ENCODE measurements around a stretch of chr3.

DNA sequence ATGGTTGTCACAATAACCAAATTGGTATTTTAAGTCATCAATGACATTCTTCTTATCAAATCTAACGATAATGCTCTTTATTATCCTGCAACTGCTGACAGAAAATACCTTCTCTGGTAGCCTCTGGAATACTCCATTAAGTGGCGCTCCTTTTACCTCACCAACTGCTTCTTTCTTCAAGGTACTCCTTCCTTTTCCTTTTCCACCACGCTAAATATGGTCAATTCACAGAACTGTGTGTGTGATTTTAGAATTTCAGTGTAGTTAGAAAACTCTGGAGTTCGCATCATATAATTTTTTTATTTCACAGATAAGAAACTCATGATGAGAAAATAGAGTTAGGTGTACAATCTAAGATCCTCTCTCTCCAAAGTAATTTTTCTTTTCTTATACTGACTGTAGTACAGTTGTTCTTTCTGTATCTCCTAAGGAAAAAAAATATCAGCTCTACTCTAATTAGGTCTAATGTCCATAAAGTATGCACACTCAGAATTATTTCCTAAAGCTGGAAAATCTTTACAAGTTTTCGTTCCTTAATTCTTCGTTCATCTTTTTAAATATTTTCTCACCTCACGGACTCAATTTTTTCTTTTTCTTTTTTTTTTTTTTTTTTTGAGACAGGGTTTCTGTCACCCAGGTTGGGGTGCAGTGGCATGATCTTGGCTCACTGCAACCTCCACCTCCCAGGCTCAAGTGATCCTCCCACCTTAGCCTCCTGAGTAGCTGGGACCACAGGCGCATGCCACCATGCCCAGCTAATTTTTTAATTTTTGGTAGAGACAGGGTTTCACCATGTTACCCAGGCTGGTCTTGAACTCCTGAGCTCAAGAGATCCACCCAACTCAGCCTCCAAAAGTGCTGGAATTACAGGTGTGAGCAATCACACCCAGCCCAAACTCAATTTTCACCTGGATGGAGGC, 99.4 kb downstream of the FAIM start:
- PRO-cap, result no peak
- RAMPAGE, long total RNA, result no peak

DNA sequence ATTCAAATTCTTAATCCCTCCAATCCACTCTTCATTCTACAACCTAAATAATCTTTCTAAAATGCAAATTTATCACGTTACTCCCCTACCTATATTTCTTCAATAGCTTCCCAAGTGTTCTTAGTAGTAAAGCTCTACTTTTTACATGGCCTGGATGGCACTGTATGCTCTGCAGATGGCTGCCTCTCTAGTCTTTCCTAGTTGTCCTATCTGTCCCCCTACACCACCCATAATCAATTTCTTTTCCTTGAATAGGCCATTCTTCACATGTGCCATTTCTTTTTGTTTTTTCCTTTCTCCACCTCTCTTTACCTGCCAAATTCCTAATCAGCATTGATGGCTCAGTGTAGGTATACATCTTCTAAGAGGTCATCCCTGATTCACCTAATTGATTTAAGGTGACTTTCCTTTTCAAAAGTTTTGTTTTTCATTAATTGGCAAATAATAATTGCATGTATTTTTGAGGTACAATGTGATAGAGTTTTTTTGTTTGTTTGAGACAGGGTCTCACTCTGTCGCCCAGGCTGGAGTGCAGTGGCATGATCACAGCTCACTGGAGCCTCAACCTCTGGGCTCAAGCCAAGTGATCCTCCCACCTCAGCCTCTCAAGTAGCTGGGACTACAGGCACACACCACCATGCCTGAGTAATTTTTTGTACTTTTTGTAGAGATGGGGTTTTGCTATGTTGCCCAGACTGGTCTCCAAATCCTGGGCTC, 85.2 kb downstream of the PIK3CB start:
- PRO-cap, result no peak
- RAMPAGE, long total RNA, result no peak

- PRO-cap, result unidirectional peak, plus-strand start at chr3:138845252; bidirectional peak, plus-strand start at chr3:138845450, minus-strand start at chr3:138845482
- RAMPAGE, long total RNA, result no peak
These were observed 10.4 kb upstream of the PIK3CB start for GRCh38 chr3:138845031-138845550.

GRCh38 chr3:138935618-138936645, 11.0 kb downstream of the FOXL2 start:
- PRO-cap, result unidirectional peak, plus-strand start at chr3:138935834; unidirectional peak, plus-strand start at chr3:138935926; bidirectional peak, plus-strand start at chr3:138936503, minus-strand start at chr3:138936329
- RAMPAGE, long total RNA, result no peak

DNA sequence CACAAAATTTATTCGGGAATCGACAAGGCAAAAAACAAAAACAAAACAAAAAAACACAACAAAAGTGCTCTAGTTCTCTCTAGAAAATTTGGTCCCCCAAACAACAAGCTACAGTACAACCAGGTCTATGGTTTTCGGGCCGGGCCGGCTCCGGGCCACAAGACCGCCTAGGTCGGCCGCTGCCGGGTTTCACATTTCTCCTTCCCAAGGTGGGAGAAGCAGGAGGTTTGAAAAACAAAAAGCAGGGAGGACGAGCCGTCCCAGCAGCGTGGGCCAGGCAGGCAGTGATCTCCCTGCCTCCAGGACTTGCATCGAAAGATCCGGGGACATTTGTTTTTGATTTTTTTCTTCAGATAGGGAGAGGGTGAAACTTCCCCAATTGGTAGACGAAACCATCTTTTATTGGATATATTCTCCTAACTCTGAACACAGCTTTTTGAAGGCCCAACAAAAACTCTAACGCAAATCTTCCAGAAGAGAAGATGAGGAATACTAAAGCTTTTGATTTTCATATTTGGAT, 2.6 kb downstream of the FOXL2 start:
- PRO-cap, result no peak
- RAMPAGE, long total RNA, result no peak

DNA sequence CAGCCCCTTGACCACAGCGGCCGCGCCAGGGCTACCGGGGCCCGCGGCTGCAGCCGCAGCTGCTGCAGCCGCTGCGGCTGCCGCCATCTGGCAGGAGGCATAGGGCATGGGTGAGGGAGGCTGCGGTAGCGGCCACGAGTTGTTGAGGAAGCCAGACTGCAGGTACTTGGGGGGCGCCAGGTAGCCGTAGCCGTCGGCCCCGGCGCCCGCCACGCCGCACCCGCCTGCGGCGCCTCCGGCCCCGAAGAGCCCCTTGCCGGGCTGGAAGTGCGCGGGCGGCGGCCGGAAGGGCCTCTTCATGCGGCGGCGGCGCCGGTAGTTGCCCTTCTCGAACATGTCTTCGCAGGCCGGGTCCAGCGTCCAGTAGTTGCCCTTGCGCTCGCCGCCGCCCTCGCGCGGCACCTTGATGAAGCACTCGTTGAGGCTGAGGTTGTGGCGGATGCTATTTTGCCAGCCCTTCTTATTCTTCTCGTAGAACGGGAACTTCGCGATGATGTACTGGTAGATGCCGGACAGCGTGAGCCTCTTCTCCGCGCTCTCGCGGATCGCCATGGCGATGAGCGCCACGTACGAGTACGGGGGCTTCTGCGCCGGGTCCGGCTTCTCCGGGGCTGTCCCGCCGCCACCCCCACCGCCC, 840 bp downstream of the FOXL2 start:
- PRO-cap, result bidirectional peak, plus-strand start at position 482 of the sequence, minus-strand start at position 263 of the sequence
- RAMPAGE, long total RNA, result no peak

- PRO-cap, result no peak
- RAMPAGE, long total RNA, result no peak
These were observed 29.6 kb upstream of the RBP2 start for GRCh38 chr3:139505918-139506390.

GRCh38 chr3:139538722-139539204, 779 bp downstream of the RBP1 start:
- PRO-cap, result bidirectional peak, plus-strand start at chr3:139539011, minus-strand start at chr3:139538916
- RAMPAGE, long total RNA, result no peak

DNA sequence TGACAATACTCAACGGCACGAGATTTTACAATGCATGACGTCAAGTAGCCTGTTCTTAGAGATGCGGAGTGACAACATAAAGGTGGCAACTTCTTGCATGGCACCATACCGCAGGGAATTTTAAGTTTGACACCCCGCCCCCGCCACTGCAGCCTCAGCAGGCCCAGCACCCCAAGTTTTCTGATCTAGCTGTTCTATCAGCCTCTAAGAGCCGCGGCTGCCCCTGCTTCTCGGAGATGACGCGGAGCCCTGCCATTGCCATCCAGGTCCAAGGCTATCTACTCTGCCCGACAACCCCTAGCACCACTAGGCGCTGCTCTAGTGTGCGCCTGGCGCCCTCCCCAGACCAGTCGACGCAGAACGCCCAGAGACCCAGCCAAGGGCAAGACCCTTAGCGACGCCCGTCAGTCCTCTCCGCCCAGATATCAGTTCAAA, 591 bp upstream of the CLSTN2 start:
- PRO-cap, result bidirectional peak, plus-strand start at position 321 of the sequence, minus-strand start at position 280 of the sequence
- RAMPAGE, long total RNA, result no peak

DNA sequence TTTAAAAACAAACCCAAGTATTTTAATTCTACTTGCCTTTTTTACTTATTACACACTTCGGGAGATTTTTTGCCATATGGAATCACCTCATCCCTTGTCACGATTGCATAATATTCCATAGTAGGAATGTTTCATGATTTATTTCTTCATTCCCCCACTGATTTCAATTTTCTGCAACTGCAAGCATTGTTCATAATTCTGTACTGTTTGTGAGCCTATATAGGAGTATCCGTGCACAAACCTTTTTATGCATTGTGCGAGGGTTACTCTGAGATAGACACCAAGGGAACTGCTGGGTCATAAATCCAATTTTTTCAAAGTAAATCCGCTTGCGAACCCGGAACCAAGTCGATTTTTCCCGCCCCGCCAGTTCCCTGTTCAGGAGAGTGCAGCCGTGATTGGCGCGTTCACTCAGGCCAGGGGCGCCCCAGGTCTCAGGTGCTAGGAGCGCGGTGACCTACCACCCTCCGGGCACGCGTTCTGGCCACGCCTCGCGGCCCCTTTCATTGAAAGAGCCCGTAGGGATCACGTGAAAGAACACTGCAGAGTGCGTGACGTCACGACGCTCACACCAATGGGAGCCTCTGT, 375 bp upstream of the SLC25A36 start:
- PRO-cap, result bidirectional peak, plus-strand start outside the sequence, minus-strand start at position 388 of the sequence
- RAMPAGE, long total RNA, result no peak

DNA sequence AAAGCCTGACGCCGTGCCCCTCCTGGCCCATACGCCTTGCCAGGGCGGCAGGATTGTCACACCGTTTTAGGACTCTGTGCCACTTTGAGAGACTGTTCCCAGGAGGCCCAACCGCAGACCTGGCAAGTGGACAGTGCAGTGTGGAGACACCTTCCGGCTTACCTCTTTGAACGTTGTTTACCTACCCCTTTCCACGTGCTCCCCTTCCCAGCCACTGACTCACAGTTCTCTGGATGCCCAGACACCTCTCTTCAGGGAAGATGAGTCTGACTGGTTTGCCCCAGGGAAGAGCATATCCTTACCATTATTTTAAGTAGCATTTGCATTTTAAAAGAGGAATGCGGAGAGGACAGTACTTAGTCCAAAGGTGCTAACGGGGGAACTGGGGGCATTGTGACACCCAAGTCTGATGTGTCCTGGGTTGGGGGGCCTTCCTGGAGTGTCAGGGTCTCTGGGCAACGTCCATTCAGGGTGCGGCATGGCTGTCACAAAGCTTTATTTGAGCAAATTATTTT, 83.9 kb upstream of the PXYLP1 start:
- PRO-cap, result no peak
- RAMPAGE, long total RNA, result no peak

DNA sequence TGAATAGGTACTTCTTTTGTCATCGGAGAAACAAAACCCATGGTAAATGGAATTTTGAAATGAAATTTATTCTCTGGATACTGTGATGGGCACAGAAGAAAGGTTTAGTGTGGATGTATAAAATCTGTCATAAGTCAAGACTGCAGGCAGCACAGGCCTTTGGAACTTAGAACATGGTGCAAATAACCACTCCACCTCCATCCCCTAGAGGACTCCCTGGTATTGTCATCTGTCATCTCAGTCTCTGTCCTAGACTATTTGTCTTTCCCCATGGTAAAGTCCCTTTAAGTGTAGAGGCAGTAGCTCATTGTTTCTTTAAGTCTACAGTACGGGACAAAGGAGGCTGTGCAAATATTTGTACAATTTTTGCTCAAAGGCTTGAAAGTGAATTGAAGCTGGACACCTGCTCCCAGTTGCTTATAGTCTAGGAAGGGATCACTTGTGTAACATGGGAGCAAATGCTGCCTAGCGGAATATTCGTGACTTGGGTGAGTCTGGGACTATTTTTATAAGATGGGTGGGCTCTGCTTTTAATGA, 3.2 kb upstream of the PXYLP1 start:
- PRO-cap, result no peak
- RAMPAGE, long total RNA, result no peak

- PRO-cap, result no peak
- RAMPAGE, long total RNA, result no peak
These were observed 43.3 kb downstream of the PXYLP1 start for GRCh38 chr3:141274809-141275472.

- PRO-cap, result no peak
- RAMPAGE, long total RNA, result no peak
These were observed 44.3 kb upstream of the ZBTB38 start for GRCh38 chr3:141323865-141324562.

GRCh38 chr3:141332404-141332767, 35.9 kb upstream of the ZBTB38 start:
- PRO-cap, result no peak
- RAMPAGE, long total RNA, result no peak

DNA sequence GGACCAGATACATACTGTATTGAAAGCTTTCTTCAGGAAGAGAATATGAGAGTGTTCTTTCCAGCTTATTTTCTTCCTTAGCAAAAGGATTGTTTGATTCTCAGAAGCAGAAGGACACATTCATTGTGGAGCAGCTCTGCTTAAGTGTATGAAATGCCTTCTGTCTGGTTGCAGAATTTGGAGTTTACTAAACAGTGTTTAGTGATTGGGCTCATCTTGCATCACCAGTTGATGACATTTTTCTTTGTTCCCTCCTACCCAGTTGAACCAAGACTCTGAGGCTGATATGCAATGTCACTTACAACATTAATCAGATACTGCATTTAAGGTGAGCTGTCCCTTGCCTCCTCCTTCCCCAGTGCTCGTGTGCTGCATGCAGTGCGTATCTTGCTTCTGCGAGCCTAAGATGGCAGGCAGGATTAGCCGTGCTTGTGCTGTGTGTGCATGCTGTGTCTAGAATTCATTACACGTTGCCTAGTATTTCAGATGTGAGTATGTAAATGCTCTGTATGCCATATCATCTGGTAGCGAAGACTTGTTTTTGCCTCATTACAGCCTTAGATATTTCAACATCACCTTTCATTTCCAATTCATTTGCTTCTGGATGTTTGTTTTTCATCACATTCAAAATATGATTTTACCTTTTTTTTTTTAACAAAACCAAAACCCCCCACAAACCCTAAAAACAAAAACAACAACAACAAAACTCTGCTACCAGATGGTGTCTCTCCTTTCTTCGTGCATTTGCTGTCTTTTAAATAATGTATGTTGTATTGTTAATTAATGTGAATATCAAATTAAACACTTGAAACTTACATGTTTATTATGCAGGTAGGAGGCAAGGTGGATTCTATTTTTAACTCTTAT, 18.5 kb downstream of the ZBTB38 start:
- PRO-cap, result no peak
- RAMPAGE, long total RNA, result no peak

- PRO-cap, result no peak
- RAMPAGE, long total RNA, result no peak
These were observed 19.3 kb downstream of the ZBTB38 start for GRCh38 chr3:141387495-141388106.

- PRO-cap, result no peak
- RAMPAGE, long total RNA, result no peak
These were observed 41.5 kb downstream of the ZBTB38 start for GRCh38 chr3:141409871-141410206.

DNA sequence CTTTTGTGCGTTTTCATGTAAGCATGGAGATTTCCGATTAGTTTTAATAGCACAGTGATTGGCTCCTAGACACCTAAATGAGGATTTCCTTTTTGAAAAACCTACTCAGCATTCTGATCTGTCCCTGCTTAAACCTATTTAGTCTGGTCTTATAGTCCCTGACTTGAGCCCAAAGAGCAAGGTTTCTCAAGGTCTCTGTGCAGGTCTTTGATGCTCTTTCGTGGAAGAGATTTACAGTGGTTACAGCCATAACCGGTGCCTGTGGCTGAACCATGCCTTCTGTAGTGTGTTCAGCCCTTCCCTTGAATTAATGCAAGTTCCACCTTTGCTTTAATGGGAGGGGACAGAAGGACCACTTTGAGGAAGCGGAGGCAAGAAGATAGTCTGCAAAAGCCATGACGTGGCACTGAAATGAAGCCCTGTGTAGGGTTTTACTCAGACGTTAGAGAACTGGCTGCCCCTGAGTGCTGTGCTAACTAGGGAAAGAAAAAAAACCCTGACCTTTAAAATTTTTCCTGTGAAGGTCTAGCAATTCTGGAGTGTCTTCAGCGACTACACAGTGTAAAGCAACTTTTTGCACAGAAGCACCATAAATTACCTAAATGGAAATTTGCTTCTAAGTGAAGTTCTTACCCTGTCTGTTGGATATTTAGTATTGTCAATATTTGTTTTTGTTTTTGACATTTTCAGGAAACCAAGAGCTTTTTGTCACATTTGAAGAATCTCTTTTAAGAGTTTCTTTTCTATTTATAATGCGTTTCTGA, 43.1 kb downstream of the ZBTB38 start:
- PRO-cap, result no peak
- RAMPAGE, long total RNA, result no peak

GRCh38 chr3:141441947-141442332, 44.9 kb upstream of the RASA2 start:
- PRO-cap, result no peak
- RAMPAGE, long total RNA, result no peak